Transverse colon (tissue), 4 donors: ENCODE results near the gene MESP1.

DNA sequence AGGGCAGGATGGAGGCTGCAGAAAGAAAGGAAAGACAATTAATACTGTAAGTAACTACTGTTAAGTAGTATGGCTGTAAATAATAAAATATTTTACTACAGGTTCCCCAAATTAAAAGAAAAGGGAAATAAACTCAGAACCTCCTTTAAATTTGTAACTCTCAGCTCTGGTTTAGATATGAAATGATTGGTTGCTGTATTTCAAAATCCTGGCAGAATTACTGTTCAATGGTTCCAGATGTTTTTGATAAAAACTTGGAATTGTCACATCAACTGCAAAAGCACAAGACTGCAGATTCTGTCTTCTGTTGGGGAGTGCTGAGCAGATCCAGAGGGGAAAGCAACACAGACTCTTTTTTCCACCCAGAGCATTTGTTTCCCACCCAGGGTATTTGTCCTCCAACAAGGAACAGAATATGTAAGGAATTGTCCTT is 178.2 kb downstream of the KLHL25 start:
- PRO-cap = no peak
- RAMPAGE, long total RNA, 4 experiments = no peak in any of the 4 experiments

GRCh38 chr15:85619907-85620655 is 174.6 kb downstream of the KLHL25 start:
- PRO-cap = no peak
- RAMPAGE, long total RNA, 4 experiments = no peak in any of the 4 experiments

DNA sequence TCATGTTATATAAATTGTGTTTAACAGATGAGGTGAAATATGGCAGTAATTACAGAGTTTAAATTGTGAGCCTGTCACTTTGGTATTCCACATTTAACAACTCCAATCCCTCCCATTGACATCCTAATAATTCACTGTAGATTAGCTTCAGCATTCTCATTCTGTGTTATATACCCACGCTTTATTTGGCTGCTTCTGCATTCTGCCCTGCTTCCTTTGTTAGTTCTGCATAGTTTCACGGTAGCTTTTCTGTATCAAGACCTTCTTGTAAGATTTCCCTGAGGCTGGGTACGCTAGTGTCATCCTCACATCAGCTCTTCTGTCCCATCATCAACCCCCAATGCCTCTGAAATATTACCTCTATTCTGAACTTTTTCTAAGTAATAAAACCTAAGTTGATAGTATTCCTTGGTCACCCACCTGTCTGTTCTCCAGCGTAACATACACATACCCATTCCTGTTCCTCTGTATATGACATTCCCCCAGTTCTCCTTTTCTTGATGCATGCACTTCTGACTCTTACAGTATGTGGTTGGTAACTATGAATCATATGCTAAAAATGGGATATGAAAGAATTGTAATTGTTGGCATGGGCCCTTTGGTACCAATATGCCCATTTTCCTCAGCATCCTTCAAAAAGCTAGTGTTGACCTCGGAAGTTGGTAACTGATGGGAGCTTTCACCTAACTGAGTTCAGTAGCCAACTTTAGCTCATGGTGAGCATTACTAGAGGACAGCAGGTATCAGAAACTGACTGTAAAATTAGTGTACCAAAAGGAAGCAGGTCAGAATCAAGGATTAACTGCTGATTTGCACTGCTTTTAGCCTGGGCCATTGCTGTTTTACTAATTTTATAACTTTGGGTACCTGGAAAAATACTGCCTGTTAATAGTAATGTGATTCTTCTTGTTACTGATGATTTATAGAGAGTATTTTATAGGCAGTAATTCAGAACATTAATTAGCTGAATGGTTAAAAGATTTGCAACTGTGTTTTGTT is 171.1 kb downstream of the KLHL25 start:
- PRO-cap = unidirectional peak, minus-strand start at position 499 of the sequence
- RAMPAGE, long total RNA, 4 experiments = no peak in any of the 4 experiments

DNA sequence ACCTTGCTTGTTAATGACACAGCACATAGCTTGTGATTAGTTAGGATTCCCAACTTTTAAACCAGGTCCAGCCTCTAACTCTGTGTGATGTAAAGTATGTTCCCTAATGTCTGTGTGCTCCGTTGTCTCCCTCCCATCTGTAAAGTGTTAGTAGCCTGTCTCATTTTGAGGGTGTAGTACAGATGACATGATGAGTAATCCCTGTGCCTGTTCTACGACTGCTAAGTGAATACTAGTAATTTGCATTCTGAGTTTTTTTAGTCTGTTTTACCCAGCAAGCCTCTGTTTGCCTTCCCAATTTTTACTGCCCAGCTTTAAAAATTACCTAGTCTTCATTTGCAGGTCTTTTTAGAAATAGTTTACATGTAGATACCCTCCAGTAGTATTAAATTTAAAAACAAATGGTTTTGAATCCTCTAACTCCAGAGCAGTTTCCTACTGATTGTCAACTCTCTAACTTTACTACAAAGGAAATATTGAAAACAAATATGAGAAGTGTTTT is 154.6 kb downstream of the KLHL25 start:
- PRO-cap = no peak
- RAMPAGE, long total RNA, 4 experiments = no peak in any of the 4 experiments

DNA sequence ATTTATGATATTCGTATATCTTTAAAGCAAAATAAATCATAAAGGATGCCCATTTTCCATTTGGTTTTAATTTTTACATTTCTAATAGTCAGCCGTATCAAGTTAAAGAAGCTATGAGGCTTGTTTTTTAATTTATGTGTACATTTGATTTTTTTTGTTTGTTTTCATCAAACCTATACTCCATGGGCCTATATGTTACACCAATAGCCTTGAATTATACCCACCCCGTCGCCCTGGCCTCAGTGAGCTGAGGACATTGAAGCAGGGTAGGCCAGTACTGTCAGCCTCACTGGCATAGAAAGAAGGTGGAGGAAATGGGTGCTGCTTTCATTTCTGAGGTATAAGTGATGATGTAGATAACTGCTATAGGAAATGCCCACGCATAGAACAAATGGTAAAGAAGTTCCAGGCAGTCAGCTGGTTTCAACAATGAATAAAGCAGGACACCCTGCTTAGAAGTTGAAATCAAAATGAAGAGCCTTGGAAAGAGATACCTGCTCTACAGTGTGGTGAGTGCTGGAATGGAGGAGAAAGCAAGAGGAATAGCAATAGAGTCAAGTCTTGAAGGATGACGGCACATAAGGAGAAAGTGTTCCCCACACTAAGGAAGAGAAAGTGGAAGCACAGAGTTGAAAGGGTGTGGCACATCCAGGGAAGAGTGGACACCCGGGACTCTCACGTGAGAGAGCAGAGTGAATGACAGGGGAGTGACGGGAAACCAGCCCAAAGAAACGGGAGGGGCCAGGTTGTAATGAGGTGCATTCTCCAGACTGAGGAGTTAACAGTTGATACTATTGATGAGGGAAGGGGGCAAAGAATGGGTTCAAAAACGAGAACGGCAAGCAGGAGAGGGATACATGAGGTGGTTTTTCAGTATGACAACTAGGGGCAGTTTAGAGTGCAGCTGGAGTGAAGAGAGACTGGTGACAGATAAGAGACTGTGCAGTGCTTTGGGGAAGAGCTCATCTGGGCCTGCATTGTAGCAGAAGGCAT is 70.6 kb downstream of the KLHL25 start:
- PRO-cap = no peak
- RAMPAGE, long total RNA, 4 experiments = start-site peak on the plus strand in 1 of 4 experiments, centred at position 231 of the sequence, 21 reads per replicate

DNA sequence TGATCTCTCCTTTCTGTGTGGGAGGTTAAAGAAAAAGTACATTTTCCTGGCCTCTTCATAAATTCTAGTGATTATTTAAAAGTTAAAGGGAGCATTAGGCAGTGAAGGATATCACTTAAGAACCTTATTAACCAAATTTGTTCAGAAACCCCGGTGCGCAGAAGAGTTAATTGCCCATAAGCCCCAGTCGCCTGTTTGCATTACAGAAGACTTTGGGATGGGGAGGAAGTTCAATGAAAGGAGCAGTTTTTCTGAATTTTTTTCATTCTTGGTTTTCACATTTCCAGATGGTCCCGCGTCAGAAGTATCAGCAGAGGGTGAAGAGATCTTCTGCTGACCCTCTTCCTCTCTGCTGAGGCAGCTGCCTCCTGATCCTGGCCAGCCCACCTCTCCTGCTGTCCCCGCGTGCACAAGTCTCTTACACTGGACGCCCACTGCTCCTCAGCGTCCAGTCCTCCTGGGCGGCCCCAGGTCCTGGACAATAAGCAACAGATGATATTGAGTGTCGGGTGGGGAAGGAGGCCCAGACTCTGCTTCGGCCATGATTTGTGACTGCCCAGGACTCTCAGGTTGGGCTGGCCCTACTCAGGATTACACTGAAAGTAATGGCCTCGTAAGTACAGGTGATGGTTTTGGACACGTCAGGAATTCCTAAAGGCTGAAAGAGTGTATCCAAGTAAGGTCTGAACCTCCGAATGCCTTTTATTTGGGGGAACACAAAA is 50.2 kb downstream of the KLHL25 start:
- PRO-cap = no peak
- RAMPAGE, long total RNA, 4 experiments = no peak in any of the 4 experiments

- PRO-cap = no peak
- RAMPAGE, long total RNA, 4 experiments = no peak in any of the 4 experiments
Measured at GRCh38 chr15:85780643-85781047, 14.1 kb downstream of the KLHL25 start.

DNA sequence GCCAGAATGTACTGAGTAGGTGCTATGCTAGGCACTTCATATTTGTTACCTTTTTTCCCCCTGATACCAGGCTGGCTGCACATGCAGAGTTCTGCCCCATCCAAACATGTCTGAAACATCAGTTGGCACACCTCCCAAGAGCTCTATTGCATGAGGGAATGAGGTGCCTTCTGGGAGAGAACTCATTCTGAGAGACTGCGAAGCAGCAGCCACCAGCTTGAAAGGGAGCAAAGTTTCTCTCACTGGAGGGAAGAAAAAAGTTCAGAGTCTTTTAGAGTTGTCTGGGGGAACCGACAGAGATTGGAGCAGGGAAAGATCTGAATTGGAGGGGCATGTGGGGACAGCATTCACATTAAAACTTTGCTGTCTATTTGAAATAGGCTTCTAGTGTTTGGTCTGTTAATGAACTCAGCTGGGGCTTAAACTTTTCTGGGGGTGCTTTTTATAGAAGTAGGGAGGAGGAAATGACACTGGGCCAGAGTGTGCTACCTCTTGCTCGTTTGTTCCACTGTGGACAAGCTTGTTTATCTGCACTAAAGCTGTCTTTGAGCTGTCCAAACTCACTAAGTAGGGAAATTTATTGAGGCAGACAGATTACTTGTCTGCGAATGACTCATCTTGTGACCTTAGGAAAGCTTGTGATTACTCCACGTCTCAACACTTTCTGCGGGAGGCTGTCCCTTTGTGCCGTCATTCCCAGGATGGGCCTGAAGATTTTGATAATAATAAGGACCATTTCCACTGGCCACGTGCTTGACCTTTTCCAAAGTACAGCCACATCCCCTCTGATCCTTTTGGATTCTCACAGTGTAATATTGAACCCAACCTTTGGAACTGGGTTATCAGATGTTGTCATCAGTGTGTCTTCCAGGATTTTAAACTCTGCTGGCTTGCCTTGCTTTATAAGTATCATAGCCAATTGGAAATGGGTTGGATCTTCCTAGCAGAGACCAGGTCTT is 84.4 kb downstream of the AGBL1 start:
- PRO-cap = no peak
- RAMPAGE, long total RNA, 4 experiments = no peak in any of the 4 experiments

GRCh38 chr15:88257581-88257903 is 1.0 kb upstream of the NTRK3 start:
- PRO-cap = no peak
- RAMPAGE, long total RNA, 4 experiments = no peak in any of the 4 experiments

DNA sequence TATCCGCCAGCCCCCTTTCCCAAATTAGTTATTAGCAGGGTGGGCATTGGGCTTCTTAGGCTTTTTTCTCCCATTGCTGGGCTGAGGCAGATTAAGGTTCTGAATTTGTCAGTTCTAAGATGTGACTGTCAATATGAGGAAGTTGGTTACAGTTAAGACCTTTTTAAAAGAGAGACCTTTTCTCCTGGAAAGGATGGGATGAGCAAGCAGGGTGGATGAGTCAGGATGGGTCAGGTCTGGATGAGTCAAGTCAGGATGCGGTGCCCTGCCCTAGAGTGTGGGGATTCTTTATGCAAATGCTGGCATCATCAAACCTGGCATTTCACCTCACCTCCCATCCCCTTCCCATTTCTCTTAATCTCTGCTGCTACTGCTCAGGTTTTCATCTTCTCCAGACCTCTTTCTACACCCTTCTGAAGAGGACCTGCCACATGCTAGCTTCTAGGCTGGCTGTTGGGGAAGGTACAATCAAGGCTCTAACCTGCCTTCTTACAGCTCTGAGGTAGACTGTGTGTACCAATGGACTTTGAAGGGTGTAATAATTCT is 2.0 kb downstream of the AEN start:
- PRO-cap = unidirectional peak, minus-strand start at position 238 of the sequence
- RAMPAGE, long total RNA, 4 experiments = no peak in any of the 4 experiments

- PRO-cap = no peak
- RAMPAGE, long total RNA, 4 experiments = no peak in any of the 4 experiments
Measured at GRCh38 chr15:88636606-88637447, 2.0 kb upstream of the ISG20 start.

GRCh38 chr15:89095363-89095711 is 7.1 kb downstream of the ABHD2 start:
- PRO-cap = no peak
- RAMPAGE, long total RNA, 4 experiments = no peak in any of the 4 experiments

DNA sequence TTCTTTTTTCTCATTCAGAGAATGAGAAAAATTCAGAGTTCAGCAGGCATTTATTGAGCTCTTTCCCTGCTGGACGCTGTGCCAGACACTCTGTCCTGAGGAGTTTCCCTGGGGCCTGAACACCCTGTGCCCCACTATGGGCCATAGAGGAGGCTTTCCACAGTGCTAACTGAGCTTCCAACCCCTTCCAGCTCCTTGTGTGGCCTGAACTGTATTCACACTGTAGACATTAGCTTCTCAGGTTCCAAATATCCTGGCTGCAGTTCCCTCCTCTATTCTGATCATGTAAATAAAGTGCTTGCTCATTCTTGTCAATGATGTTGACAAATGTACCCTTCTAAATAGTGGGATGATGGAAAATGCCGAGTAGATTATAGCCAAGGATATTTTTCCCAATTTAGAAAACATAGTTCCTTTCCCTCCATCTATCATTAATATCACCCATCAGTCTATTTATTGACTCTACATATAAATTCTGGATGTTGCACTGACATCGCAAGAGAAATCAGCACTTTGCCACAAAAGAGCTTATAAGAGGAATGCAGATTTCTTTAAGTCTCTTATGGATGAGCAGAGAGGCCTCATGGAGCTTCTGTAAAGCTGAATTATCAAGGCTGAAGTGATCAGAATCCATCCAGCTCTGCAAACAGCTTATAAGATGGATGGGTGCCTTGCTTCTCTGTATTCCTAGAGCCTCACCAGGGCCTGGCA is 10.2 kb downstream of the ABHD2 start:
- PRO-cap = no peak
- RAMPAGE, long total RNA, 4 experiments = no peak in any of the 4 experiments

DNA sequence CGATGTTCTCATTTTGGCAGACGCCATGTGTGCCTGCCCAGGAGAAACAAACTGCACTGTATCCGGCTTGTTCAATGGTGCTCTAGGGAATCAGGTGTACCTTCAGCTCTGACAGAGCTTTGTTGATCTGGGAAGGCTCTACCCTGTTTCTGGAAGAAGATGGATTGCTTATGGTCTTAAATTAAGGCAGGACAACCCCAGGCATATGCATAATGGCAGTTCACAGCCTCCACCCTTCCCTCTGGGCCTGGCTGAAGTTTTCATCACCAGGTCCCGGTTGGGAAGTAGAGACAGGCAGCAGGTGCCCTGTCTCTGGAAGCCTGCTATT is 34.1 kb downstream of the ABHD2 start:
- PRO-cap = no peak
- RAMPAGE, long total RNA, 4 experiments = no peak in any of the 4 experiments

GRCh38 chr15:89132613-89133617 is 44.7 kb downstream of the ABHD2 start:
- PRO-cap = no peak
- RAMPAGE, long total RNA, 4 experiments = no peak in any of the 4 experiments

GRCh38 chr15:89315434-89316337 is 18.9 kb downstream of the POLG start:
- PRO-cap = no peak
- RAMPAGE, long total RNA, 4 experiments = no peak in any of the 4 experiments

GRCh38 chr15:89681338-89681961 is 2.3 kb upstream of the PLIN1 start:
- PRO-cap = no peak
- RAMPAGE, long total RNA, 4 experiments = no peak in any of the 4 experiments

DNA sequence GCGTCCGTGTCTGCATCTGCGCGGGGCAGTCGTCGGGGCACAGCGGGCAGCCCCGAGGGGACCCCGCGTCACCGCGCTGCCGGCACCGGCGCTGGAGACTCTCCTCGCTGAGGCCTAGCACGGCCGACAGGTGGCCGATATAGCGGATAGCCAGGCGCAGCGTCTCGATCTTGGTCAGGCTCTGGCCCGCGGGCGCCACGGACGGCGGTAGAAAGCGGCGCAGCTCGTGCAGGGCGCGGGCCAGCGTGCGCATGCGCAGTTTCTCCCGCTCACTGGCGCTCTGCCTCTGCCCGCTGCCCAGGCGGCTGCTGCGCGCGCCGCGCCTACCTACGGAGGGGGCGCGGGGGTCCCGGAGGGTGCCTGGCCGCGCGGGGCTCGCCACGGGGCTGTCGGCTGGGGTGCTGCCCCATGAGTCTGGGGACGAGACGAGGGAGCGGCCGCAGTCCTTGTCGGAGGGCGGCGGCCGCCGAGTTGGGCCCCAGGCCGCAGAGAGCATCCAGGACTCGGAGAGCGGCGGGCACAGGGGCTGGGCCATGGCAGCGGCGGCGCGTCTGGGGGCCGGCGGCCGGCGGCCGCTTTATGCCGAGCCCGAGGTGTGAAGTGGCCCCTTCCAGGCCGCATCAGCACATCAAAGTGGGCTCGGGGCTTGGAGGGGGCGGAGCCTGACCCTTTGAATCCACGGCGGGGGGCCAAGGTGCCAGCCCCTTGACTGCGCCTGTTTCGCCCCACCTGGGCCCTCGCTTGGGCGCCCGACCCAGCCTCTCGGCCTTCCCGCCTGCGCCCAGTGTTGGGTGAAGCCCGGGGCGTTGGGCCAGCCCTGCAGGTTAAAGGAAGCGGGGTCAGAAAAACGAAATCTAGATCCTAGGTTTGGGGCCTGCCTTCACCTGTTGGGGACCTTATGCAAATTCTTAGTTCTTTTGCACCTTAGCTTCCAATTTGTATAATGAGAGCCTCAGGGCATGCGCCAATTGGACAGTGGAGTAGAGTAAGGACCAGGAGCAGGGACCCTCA is at the start of gene MESP1:
TSS of gene MESP1 (minus strand) at position 553 of the 1,011 bp plus-strand sequence.
- PRO-cap = bidirectional peak, plus-strand start at position 272 of the sequence, minus-strand start at position 166 of the sequence; unidirectional peak, minus-strand start at position 761 of the sequence; unidirectional peak, minus-strand start at position 826 of the sequence; unidirectional peak, minus-strand start at position 855 of the sequence
- RAMPAGE, long total RNA, 4 experiments = no peak in any of the 4 experiments

DNA sequence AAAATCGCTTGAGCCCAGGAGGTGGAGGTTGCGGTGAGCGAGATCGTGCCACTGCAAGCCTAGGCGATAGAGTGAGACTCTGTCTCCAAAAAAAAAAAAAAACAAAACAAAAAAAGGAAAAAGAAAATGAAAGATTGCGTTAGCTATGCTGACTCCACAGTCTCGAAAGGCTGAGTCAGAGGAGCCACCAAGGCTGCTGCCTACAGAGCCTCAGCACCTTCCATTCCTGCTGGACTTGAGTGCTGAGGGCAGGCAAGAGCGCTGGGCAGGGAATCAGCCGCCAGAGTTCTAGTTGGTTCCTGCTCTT is 5.7 kb downstream of the MESP2 start:
- PRO-cap = bidirectional peak, plus-strand start at position 223 of the sequence, minus-strand start at position 61 of the sequence
- RAMPAGE, long total RNA, 4 experiments = no peak in any of the 4 experiments

GRCh38 chr15:89810606-89811419 is 3.8 kb downstream of the ANPEP start:
- PRO-cap = no peak
- RAMPAGE, long total RNA, 4 experiments = no peak in any of the 4 experiments